Jurkat, Clone E6-1 (cell line): ENCODE measurements around the gene YIPF4.

GRCh38 chr2:30231612-30232650 is 597 bp downstream of the LBH start:
- RRBS = 1% methylated on average over 21 of the region's 95 CpGs

- RRBS = no CpG with 5 or more reads among the region's 12 CpGs
Observed at GRCh38 chr2:30236808-30237681, 5.7 kb downstream of the LBH start.

DNA sequence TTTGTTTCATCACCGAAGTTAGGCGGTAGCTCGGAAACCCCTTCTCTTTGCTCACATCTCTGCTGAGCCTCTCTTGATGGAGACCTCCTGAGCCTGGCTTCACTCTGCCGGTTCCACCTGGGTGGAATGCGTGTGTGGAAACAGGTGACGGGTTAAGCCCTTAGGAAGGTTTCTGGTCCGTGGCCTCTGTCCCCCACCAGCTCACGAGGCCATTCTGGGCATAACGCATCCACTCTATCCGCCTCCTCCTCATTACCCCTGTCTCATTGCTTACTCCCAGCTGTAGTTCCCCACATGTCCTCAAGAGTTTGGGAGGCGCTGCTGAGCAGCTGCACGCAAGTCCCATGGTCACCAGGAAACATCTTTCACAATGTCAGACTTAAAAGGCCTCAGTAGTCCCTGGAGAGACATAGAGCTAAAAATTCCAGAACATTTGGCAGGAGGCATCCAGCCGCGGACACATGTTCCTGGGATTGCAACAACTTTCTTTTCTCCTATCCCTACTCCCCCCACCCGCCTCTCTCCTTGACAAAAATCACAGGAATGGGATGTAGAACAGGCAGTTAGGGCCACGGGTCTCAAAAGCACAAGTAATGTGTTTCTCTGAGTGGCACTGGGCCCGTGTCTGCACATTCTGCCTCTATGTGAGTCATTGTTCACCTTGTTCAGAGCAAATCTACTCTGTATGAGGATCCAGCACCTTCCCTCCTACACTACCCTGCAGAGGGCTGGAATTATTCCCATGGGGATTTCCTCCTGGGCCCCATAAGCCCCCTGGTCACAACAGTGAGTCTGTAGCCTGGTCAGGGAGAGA is 8.0 kb downstream of the LBH start:
- RRBS = no CpG with 5 or more reads among the region's 17 CpGs

DNA sequence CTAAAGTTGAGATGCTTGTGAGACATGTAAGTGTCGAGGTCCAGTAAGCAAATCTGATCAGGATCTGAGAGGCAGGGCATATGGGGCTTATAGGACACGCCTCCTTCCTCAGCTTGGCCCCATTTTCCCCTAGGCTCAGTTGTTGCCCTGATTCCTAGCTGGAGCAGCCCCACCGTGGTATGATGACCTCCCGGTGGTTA is 107.9 kb downstream of the LBH start:
- RRBS = no CpG with 5 or more reads among the region's 4 CpGs

DNA sequence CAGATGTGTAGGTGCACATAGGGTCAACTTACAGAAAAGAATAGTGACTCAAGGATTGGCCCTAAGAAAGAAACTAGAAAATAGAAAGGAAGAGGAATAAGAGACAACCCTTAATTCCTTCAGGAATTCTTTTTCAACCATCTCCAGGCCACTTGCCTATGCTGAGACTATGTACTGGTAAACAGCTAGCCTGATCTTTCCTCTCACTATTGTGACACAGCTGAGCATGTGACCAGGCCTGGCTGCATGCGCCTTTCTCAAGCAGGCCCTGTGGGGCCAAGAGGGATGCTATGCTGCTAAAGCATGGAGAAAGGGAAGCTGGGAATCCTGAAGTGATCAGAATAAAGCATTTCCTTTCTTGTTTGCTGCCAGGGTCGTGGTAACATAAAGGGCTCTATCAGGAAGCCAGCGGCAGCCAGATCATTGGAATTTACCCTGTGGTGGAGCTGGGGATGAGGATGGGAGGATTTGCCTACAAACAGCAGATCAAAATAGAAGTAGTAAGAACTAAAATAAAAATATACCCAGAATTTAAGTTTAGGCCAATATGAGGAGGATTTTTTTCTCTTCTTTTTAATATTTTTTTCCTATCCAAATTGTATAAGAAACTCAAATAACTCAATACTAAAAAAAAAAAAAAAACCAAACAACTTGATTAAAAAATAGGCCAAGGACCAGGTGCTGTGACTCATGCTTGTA is 29.7 kb upstream of the LCLAT1 start:
- RRBS = no CpG with 5 or more reads among the region's 3 CpGs

- RRBS = no CpG with 5 or more reads among the region's 4 CpGs
Observed at GRCh38 chr2:30622249-30622854, 175.3 kb downstream of the LCLAT1 start.

DNA sequence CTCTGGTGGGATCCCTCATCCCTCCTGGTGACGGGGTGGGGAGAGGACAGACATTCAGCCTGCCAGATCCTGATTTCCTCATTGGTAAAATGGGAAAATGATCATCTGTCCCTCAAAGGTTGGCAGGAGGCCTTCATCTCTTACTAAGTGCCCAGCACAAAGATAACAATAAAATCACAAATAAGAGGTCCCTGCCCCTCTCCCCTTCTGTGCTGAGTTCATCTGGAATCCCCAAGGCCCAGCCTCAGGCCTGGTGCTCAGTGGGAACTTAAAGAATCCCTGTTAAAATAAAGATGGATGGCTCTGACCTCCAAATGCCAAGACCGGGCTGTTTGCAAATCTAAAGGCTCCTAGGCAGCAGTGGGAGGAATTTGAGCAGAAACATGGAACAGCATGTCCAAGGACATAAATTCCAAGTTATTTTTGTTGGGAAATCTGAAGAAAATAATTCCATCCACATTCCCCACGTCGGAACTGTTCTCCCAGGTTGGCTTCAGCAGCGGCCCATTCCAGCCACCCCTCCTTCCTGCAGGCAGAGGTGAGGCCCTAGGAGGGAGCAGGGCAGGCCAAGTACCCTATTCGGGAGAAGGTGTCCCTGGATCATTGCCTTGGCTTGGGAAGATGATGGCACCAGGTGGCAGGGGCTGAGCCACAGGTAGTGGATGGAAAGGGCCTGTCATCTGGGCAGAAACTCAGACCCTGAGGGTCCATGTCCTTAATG is 117.2 kb downstream of the CAPN13 start:
- RRBS = no CpG with 5 or more reads among the region's 6 CpGs

DNA sequence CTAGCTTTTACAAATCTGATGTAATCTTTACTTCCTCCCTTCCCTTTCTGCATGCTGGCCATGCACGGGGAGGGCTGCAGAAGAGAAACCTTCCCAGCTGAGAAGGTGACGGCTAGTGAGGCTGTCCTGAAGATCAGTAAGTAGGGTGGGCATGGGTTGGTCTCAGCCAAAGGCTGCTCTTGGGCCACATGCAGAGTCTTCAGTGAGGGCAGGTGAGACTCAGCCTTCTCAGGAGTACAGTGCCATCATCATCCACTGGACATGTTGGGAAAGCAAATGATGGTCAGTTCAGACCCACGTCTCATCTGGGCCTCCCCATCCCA is 36.2 kb upstream of the GALNT14 start:
- RRBS = no CpG with 5 or more reads among the region's 3 CpGs

DNA sequence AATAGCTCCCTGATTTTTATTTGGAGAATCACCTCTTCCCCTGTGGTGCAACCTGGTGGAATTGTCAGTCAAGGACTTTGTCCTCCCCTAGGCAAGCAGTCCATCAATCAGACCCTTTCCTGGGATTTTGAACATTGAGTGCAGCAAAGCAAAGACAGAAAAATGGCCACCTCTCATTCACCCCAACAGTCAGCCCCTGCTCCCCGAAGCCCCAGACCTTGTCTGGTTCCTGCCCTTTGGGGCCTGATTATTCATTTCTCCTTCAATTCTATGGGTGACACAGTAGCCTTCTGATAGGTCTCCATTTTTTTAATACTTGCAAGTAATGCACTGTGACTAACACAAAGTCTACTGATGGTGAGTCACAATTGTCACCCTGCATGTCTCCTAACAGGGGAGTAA is 63.5 kb downstream of the EHD3 start:
- RRBS = no CpG with 5 or more reads among the region's 1 CpG

- RRBS = no CpG with 5 or more reads among the region's 4 CpGs
Observed at GRCh38 chr2:31365548-31365747, 49.1 kb downstream of the XDH start.

DNA sequence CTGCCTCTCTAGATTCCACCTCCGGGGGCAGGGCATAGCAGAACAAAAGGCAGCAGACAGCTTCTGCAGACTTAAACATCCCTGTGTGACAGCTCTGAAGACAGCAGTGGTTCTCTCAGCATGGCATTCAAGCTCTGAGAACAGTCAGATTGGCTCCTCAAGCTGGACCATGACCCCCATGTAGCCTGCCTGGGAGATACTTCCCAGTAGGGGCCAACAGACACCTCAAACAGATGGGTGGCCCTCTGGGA is 75.0 kb upstream of the XDH start:
- RRBS = no CpG with 5 or more reads among the region's 1 CpG

GRCh38 chr2:31558745-31559525 is 21.8 kb downstream of the SRD5A2 start:
- RRBS = no CpG with 5 or more reads among the region's 5 CpGs

DNA sequence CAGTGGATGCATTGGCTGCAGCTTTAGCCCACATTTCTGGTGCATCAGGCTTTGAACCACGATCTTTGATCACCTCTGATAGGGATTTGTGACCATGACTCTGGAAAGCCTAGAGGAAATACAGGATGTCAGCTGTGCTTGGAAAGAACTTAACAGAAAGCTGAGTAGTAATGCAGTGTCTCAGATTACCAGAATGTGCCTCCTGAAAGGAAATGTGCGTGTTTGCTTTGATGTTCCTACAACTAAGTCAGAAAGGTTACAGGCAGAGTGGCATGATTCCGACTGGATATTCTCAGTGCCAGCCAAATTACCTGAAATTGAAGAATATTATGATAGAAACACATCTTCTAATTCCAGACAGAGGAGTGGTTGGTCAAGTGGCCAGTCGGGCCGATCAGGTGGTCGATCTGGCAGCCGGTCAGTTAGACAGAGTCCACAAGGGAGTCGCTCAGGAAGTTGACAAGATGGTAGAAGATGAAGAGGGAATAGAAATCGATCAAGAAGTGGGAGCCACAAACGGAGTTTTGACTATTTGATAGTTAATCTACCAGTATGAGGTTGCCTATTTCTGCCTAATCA is 37.9 kb downstream of the SLC30A6 start:
- RRBS = no CpG with 5 or more reads among the region's 10 CpGs

DNA sequence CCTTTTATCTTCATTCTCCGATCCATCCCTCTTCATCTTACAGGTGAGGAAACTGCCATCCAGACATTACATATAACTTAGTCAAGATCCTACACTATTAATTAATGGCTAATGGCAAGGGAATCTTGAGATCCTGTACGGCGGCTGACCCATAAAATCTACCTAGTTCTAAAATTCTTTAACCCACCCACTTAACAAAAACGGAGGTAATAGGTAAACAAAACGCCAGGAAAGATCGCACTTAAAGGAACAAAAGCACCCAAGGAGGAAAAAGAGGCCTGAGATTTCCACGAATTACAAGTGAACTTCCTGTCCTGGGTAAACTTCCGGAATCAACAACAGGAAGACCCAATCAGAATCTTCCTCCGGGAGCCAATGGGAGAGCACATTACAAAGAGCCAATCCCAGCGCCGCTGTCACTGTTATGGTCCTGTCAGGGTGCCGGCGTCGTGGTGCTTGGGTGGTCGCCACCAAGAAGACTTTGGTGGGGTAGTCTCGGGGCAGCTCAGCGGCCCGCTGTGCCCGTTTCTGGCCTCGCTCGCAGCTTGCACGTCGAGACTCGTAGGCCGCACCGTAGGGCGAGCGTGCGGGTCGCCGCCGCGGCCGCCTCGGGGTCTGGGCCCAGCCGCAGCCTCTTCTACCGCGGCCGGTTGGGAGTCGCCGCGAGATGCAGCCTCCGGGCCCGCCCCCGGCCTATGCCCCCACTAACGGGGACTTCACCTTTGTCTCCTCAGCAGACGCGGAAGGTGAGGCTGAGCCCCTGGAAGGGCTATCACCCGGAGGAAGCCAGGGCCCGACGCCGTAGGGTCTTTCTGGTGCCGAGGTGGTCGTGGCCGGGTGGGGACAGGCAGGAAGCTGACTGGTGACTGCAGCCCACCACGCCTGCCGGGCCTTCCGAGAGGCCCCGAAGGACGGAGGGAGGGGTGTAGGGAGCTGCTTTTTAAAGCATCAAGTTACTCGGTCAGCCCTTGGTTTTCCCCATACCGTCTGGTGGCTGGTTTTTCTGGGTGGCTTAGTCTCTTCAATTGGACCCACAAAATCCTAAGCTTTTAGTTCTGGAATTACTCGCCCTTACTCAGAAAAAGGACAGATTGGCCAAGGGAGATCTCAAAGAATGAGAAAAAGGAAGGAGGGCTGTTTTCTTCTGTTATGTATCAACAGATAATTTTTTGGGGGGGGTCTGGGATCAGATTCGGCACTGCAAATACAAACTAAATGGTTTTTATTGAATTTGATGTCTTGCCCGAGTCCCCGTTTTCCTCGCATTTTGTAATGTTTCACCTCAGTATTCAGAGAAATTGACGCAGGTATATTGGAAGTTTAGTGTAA is at the start of gene YIPF4:
TSS of gene YIPF4 (plus strand) at position 416 of the 1,329 bp plus-strand sequence.
- RRBS = 3% methylated on average over 15 of the region's 68 CpGs

- RRBS = no CpG with 5 or more reads among the region's 11 CpGs
Observed at GRCh38 chr2:32555520-32556413, 72.1 kb upstream of the TTC27 start.

DNA sequence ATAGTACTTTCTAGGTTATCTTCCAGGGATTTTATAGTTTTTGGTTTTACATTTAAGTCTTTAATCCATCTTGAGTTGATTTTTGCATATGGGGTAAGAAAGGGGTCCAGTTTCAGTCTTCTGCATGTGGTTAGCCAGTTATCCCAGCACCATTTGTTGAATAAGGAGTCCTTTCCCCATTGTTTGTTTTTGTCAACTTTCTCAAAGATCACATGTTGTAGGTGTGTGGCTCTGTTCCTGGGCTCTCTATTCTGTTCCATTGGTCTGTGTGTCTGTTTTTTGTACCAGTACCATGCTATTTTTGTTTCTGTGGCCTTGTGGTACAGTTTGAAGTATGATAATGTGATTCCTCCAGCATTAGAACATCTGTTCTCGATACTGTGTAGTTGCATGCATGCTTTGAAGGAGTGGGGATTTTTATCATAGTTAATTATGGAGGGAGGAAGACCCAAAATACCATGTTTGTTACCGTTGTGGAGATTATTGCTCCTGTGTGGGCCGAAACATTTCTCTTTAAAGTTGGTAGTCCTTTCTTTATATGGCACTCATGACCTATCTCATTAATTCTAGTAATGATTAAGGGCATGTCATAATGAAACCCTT is 87.4 kb downstream of the TTC27 start:
- RRBS = no CpG with 5 or more reads among the region's 3 CpGs

DNA sequence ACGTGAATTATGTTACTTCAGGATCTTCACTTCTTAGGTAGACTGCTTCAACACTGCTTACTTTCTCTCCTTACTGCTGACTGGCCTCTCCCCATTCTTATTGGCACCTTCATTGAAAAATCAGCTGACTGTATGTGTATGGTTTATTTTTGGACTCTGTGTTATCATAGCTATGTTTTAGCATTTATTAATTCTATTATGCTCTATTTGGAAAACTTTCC is 92.1 kb downstream of the TTC27 start:
- RRBS = no CpG with 5 or more reads among the region's 1 CpG

- RRBS = no CpG with 5 or more reads among the region's 5 CpGs
Observed at GRCh38 chr2:32931955-32932254, 14.8 kb upstream of the LTBP1 start.

GRCh38 chr2:33108529-33109316 is 162.0 kb downstream of the LTBP1 start:
- RRBS = no CpG with 5 or more reads among the region's 8 CpGs

GRCh38 chr2:33210433-33211192 is 263.9 kb downstream of the LTBP1 start:
- RRBS = no CpG with 5 or more reads among the region's 3 CpGs